ENCODE measurements around a stretch of chr17.

GRCh38 chr17:145544-146363 lies 8.4 kb downstream of the SCGB1C2 start:
- RRBS = no CpG with 5 or more reads among the region's 13 CpGs

- RRBS = no CpG with 5 or more reads among the region's 14 CpGs
These were observed 33.4 kb downstream of the RPH3AL start for GRCh38 chr17:319203-319682.

GRCh38 chr17:342995-343609 lies 9.5 kb downstream of the RPH3AL start:
- RRBS = no CpG with 5 or more reads among the region's 8 CpGs

- RRBS = 2% methylated on average over 57 of the region's 104 CpGs
These were observed 24.2 kb upstream of the C17orf97 start for GRCh38 chr17:385718-386616.

DNA sequence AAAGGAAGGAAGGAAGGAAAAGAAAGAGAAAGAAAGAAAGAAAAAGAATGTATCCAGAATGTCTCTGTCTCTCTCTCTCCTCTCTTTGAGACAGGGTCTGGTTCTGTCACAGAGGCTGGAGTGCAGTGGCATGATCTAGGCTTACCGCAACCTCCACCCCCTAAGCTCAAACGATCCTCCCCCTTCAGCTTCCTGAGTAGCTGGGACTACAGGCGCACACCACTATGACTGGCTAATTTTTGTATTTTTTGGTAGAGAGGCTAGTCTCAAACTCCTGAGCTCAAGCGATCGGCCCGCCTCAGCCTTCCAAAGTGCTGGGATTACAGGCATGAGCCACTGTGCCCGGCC lies 8.2 kb downstream of the C17orf97 start:
- RRBS = no CpG with 5 or more reads among the region's 7 CpGs

DNA sequence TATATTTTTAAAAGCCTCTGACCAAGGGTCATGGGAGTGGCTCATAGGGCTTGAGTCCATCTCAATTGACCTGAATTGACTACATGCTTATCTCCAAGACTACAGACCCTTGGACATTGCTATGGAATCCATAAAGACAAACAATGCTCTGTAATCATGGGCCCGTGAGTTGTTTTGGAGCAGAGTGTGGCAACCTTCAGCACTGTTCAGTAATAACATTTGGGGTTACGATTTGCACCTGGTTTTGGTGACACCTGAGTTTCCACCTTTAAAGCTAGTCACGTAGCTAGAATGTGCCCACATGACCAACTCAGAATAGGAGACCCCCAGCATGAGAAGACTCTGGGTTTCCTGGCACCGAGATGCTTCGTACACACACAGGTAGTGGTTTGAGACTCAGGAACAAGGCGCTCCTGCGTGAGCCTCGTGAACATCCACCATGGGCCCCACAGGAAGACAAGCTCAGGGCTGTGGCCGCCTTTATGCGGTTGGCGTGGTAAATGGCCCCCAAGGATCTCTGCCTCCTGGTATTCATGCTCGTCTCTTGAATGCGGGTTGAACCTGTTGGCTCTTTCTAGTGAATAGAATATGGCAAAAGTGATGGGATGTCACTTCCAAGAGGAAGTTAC lies 9.1 kb downstream of the C17orf97 start:
- RRBS = no CpG with 5 or more reads among the region's 13 CpGs

DNA sequence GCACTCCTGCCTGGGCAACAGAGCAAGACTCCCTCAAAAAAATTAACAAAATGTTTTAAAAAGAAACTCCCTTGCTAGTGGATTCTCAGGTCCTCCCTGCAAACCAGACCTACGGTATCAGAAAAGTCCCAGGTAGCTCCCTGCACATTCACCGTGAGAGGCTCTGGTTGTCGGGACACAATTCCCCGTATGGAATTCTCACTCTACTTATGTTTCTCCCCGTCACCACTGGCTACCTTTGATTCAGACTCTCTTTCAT lies 13.0 kb downstream of the C17orf97 start:
- RRBS = no CpG with 5 or more reads among the region's 5 CpGs

DNA sequence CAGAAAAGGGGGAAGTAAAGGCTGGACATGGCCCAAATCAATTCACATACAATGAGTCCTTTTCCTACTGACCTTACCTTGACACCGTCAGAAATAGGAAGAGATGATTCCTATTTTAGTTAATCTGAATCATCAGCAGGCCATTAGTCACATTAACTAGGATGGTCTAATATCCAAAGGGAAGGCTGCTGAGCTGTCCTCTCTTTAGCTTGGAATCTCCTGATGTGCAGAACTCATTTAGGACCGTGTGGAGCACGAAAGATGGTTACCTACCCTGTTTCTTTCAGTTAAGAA lies 150.5 kb downstream of the C17orf97 start:
- RRBS = no CpG with 5 or more reads among the region's 3 CpGs

DNA sequence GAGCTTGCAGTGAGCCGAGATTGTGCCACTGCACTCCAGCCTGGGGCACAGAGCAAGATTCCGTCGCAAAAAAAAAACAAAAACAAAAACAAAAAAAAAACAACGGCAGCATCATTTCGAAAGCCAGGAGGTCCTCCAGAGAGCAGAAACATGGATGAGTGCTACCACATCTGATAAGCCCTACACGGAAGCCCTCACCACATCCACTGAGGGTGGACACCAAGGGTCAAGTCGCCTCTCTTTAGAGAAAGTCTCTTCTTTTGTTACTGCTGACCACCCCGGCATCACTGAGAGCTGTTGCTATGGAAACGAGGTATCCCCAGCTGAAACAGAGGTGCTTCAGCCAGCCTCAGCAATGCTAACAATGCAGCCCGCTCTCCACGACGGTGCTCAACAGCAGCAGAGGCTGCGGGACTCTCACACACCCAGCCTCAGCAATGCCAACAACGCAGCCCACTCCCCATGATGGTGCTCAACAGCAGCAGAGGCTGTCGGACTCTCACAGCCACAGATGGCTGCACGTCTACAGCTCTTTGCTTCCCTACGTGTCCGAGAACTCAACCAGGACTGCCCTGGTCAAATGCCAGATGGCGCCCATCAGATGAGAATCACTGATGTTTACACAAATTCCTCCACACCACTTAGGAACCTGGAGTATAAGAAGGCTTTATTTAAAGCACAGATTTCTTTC lies 41.4 kb downstream of the VPS53 start:
- RRBS = no CpG with 5 or more reads among the region's 19 CpGs

GRCh38 chr17:880074-881346 lies 98.4 kb downstream of the MRM3 start:
- RRBS = 90% methylated on average over 7 of the region's 27 CpGs

DNA sequence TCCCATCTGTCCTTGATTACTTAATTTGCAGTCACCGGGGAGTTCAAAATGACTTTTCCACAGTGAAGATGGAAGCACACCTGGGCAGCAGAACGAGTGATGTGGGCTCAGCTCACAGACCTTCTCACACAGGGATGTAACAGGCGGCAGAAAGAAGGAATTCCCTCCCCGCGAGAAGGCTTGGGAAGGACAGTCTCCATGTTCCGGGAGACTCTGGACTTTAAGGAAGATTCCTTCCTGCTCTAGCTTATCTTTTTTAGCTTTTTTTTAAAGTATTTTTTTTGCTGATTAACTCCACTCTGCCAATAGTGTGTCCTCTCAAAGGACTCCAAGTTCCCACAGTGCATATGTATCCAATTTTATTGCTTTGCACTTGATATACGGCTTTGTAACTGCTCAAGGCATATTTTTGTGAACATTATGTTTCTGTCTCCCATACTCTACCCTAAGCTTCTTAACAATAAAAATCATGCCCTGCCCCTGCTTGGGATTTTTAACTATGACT lies 68.8 kb downstream of the NXN start:
- RRBS = no CpG with 5 or more reads among the region's 7 CpGs

- RRBS = no CpG with 5 or more reads among the region's 23 CpGs
These were observed 61.5 kb downstream of the NXN start for GRCh38 chr17:917971-918650.

GRCh38 chr17:924826-925497 lies 54.6 kb downstream of the NXN start:
- RRBS = no CpG with 5 or more reads among the region's 13 CpGs

GRCh38 chr17:954565-955093 lies 24.9 kb downstream of the NXN start:
- RRBS = no CpG with 5 or more reads among the region's 17 CpGs

GRCh38 chr17:969083-969706 lies 10.4 kb downstream of the NXN start:
- RRBS = no CpG with 5 or more reads among the region's 21 CpGs

GRCh38 chr17:969707-970369 lies 9.7 kb downstream of the NXN start:
- RRBS = no CpG with 5 or more reads among the region's 18 CpGs

- RRBS = no CpG with 5 or more reads among the region's 13 CpGs
These were observed 6.6 kb downstream of the NXN start for GRCh38 chr17:972957-973315.

DNA sequence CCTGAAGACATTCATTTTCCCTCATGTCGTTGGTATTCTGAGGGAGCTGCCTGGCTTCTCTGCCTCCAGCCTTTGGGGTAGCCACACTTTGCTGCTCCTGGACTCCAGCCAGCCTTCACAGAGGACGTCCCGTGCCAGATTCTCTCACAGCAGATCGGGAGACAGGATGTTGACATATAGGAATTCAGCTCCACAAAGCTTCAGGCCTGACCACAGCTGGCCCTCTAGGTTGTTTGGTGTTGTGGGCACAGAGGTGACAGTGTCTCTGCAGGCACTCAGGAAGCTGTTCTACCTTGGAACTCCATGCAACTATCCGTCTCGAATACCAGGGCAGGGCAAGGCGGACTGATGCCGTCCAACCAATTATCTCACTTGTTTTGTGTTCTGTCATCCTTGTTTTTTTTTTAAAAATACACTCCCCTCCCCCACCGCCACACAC lies 4.3 kb downstream of the TIMM22 start:
- RRBS = no CpG with 5 or more reads among the region's 9 CpGs

DNA sequence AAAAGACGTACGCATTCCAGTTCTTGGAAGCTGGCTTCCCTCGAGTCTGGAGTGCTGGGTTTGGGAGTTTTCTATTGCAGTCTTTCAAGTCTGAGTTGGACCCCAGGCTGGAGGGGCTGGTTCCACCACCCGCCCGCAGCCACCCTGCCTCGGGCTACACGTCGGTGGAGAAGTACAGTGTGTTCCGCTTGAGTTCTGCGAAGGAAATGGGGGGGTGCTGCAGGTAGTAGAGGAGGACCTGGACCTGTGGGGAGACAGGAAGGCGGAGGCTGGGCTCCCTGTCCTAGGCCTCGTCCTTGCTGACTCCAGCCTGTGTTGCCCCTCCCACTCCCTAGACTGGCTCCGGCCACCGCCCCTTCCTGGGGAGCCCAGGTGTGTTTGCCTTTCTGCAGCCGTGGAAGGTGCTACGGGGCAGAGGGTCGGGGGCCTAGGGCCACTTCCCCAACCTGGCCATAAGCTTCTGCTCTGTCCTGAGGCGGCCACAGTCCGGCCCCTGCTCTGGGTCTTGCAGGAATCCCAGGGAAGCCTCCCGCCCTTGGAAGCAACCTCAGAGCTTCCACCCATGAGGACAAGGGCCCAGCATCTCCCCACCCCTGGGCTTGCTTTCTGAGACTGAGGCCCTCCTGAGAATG lies 9.1 kb downstream of the TIMM22 start:
- RRBS = no CpG with 5 or more reads among the region's 20 CpGs

DNA sequence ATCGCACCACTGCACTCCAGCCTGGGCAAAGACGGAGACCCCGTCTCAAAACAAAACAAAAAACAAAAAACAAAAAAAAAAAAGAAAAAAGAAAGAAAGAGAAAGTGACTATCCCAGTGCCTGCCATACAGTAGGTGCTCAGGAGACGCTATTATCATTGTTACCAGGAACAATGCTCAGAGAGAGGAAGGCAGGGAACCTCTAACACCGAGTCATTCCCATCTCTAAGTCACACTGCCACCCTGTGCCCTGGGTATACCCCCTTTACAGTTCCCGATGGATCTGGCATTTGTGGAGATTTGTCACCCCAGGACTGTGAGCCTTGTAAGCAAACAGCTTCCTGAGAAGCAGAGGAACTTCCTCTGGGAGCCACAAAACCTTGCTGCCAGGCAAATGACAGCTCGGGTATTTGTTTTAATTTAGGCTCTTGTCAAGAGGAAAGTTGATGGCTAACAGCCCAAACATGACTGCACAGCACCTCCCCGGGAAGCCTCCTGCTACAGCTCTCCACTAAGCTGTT lies 2.9 kb downstream of the ABR start:
- RRBS = no CpG with 5 or more reads among the region's 8 CpGs